Neutrophil (primary cell): ENCODE data around the gene SLC9A2.

DNA sequence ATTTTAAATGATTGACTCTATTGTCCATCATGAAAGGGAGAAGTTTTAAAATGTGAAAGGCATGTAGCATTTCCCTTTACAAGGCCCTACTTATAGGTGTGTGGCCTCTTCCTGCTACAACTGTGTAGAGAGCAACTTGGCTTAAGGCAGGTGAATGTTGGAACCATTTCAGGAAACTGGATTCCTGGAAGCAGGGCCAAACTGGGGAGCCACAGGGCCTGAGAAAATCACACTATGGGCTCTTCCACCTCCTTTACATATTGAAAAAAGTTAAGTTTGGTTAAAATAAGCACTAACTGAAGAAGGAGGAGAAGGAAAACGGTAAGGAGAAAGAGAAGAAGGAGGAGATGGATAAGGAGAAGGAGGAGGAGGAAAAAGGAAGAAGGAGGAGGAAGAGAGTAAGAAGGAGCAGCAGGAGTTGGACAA, 3.4 kb downstream of the SLC9A4 start:
- PRO-cap, result no peak

DNA sequence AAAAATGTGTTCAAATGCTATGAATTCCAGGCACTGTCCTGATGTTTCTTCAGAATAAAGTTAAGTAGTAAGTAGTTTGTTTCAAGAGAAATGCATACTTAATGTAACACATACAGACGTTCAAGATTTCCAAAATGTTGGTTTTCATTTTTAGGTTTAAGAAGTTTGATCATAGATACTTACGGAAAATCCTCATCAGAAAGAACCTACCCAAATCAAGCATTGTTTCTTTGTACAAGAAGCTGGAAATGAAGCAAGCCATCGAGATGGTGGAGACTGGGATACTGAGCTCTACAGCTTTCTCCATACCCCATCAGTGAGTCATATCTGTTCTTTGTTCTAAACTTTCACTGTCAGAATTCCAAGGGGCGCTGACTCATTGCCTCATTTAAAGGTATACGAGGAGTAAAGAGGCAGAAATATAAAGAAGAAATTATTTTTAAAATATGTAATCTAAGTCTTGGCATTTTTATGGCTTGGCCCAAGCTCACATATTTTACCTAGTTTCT, 41.0 kb downstream of the SLC9A4 start:
- PRO-cap, result no peak

DNA sequence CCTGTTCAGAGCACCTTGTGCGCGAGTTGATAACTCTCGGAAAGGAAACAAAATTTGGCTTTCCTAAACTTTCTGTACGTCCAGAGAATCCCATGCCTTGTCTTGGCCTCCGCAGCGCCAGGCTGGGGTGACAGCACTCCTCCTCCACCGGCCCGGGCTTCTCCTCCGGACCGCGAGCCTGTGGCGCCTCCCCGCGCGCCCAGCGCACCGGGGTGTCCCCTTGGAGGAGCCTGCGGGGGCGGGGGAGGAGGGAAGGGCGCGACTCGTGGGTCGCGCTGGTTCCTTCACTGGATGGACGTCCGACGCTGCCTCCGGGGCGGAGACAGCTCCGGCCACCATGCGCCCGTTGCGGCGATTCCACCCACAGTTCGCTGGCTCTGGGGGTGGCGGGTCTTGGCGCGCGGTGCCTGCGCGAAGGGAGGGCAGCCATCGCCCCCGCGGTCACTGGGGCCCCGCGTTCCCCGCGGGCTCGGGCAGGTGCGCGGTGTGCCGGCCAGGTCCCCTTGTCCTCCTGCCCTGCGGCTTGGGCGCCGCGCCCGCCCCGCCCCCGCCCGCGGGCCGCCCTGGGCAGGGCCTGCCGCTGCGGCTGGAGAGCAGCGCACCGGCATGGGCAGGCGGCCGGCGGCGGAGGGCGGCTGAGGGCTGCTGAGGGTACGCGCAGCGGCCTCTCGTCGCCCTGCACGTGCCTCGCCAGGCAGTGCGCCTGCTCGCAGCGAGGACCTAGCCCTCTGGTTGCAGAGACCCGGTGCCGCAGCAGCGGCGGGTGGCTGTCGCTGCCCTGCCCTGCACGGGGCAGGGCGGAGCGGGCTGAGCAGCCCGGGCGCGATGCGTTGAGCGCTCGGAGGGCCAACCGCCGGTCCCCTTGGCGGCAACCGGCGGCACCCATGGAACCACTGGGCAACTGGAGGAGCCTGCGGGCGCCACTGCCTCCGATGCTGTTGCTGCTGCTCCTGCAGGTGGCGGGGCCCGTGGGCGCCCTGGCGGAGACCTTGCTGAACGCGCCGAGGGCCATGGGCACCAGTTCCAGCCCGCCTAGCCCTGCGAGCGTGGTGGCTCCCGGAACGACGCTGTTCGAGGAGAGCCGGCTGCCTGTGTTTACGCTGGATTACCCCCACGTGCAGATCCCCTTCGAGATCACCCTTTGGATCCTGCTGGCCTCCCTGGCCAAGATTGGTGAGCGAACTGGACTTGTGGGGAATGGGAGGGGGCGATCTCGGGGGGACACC, at the start of gene SLC9A2:
SLC9A2 (plus strand) TSS at position 589 of the 1,226 bp plus-strand sequence.
- PRO-cap, result no peak

DNA sequence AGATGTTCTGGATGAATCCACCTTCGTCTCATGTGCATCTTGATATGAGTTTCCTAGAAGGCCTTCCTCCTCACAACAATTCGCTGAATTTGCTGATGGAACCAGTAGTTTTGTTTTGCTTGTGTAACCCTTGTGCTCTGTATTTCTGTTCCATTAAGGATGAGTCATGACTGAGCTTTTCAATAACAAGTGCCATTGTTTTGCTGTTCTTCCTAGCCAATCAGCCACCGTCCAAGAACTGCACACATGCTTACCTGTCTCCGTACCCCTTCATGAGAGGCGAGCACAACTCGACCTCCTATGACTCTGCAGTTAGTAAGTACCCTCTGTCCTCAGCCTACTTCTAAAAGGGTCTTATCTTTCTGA, 2.3 kb downstream of the TMEM182 start:
- PRO-cap, result no peak

- PRO-cap, result no peak
Observed at GRCh38 chr2:104413965-104414466, 439.9 kb upstream of the POU3F3 start.

DNA sequence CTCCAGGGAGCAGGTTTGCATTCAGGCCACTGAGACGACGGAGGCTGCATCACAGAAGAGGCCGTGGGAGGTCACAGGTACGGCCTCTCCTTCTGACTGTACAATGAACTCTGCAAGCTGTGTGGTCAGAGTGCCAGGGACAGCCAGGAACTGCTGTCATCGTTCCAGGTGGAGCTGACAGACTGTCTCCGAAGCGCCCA, 149.2 kb upstream of the POU3F3 start:
- PRO-cap, result no peak

DNA sequence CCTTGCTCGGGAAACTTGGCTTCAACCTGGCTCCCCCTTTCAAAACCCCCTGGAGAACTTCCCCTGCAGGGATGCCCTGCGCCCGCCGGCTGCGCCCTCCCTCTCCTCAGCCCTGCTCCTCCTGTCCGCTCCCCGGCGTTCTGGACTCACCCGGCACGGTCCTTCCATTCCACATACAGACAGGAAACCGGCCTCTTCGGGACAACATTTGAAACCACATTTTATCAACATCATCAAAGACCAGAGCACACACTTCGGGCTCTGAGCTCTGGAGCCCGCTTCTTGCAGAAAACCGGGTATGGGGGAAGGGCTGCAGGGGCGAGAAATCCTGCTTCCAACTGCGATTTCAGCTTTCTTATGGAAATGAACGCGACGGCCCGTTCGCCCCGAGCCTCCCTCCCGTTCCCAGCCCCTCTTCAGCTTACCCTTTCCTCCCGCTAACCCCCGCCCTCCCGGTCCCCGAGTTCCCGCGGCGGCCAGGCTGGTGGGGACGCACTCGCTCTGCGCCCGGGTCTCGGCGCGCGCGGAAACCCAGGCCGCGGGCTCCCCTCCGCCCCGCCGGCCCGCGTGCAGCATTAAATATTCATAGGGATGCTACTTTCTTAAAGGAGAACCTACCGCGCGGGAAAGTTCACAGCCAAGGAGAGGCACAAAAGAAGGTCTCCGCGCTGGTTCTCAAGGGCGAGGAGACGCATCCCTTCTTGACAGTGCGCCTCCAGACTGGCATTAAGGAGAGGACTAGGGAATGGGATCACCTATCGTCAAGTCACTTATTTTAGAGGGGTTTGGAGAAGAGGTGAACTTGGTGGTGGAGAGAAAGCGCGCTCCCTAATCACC, 18.4 kb downstream of the POU3F3 start:
- PRO-cap, result no peak

DNA sequence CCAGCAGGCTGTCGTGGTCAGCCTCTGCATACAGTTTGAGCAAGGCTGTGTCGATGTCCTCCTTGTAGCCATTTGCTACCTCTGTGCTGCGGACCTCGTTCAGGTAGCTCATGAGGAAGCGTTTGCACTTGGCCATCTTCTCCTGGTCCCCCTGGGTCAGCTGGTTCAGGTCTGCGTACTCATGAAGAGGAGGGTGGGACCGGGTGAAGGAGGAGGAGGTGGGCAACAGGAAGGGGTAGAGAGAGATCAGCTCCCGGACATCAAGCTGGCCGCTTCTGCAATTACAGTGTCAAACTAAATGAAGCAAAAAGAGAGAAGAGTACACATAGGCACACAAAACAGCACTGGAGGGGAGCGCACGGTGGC, 38.9 kb downstream of the GPR45 start:
- PRO-cap, result no peak

DNA sequence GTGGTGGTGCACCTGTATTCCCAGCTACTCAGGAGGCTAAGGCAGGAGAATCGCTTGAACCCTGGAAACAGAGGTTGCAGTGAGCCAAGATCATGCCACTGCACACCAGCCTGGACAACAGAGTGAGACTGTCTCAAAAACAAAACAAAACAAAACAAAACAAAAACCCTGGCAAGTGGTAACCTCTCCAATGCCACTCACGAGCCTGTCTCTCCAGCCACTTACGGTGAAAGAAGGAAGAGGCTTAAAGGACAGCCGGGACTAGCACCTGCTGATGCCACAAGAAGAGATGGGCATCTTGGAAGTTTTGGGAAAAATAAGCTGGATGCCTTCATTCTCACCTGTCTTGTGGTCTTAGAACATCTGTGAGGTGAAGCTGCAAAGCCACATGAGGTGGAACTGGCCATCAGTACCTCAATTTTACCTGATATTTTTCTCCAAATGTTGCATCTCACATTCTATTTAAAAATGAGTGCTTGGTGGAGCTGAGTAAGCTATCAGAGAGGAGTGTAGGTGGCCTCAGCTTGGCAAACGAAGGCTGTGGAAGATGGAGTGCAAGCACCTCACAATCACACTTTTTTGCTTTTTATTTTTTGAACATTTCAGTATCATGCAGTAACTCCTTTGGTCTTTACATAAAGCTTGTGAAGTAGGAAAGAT, 26.9 kb downstream of the C2orf49 start:
- PRO-cap, result no peak

- PRO-cap, result no peak
Observed at GRCh38 chr2:105369255-105369551, 29.6 kb downstream of the FHL2 start.

DNA sequence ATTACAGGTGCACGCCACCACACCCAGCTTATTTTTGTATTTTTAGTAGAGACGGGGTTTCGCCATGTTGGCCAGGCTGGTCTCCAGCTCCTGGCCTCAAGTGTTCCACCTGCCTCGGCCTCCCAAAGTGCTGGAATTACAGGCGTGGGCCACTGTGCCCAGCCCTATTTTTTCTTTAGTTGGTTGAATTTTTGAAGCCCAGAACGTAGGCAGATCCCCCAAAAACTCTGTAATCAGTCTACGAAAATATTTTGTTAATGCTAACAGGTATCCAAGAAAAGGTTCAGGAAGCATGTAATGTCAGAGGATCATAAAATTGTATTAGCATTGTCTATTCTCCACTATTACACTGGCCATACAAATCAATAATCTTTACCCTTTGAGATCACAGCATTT, 15.8 kb downstream of the FHL2 start:
- PRO-cap, result no peak

- PRO-cap, result no peak
Observed at GRCh38 chr2:105393730-105394519, 4.9 kb downstream of the FHL2 start.

- PRO-cap, result no peak
Observed at GRCh38 chr2:105490321-105490754, 91.5 kb upstream of the FHL2 start.

DNA sequence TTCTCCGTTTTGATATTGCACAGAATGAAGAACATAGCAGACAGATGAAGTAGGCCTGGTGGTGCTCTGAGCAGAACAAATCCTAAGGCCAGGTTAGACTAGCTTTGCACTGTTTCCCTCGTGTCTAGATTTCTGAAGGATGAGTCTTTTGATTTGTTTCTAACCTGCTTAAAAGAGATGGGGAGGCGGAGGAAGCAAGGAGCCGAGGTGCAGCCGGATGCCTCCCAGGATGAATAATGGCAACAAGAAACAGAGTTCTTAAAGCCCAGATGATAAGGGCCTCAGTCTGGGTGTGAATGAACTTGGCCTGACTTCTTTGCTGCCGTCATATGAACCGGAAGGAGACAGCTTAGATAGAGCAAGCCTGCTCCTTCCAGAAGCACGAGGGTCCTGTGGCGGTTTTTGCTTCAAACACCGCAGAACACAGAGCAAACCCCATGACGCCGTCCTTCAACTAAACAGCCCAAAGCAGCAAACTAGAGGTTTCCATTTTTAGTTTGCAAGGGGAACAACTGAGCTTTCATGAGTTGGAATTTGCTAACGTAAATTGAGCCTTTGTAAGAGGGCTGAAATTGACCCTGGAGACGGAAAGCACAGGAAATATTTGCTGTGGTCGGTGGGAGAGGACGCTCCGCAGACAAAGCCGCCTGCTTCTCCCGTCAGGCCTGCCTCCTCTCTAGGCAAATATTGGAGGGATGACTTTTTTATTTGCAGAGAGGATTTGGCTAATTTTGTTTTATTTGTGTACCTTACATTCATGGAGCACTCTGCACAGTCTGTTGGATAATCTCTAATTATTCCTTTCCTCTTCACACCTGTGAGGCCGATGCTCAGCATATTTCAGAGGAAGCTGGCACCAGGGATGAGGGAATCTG, 134.1 kb upstream of the NCK2 start:
- PRO-cap, result no peak

DNA sequence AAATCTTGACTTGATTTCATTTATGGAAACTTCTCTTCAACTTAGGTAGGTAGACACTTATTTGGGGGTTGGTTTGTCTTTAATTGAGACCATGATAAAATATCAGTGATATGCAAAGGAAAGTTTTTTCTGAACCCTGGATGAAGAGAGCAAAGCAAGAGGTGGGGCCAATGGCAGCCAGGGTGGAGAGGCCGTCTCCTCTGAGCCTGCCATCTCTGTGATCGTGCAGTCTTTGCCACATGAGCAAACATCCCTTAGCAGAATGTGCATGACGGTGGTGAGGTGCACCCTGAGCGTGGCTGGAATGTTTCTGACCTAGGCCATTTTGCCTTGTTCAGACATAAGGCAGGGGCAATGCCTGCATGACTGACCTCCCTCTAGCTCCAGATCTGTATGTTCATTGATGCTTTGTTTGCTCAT, 6.0 kb downstream of the NCK2 start:
- PRO-cap, result no peak

DNA sequence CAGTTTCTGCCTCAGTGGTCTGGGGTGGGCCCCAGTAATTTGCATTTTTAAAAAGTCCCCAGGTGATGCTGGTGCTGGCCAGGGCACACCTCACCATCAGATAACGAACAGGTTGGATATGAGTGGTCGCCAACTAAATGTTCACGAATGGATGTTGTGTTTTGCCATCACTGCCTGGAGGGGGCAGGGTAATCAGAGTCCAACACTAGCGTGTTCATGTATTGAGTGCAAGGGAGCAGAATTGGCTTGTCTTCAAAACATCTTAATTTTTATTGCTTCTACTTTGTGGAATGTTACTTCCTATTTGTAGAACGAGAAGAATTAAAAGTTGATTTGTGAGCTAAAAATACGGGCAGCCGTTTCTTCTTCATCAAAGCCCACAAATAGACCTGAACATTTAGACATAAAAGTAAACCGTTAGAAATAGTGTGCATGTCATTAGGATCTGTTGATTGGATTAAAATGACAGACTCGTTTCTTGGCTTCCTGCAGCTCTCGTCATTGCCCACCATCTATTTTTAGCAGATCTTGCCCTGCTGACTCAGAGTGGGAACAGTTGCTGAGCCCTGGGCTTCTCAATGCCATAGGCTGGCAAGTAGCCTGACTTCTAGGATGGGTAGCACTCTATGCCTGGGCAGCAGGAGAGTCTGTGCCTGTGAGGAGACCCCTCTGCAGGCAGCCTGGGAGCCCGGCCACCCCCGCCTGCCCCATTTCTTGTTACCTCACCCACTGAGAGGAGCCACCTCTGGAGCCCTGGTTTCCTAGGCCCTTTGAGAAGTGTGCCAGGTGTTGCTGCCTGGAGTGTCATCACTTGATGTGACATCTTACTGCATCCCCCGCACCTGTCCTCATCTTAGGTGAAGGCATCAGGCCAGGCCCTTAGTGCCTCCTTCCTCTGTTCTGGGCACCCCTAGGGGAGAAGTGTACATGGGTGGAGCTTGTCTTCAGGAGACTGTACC, 45.4 kb downstream of the NCK2 start:
- PRO-cap, result no peak

DNA sequence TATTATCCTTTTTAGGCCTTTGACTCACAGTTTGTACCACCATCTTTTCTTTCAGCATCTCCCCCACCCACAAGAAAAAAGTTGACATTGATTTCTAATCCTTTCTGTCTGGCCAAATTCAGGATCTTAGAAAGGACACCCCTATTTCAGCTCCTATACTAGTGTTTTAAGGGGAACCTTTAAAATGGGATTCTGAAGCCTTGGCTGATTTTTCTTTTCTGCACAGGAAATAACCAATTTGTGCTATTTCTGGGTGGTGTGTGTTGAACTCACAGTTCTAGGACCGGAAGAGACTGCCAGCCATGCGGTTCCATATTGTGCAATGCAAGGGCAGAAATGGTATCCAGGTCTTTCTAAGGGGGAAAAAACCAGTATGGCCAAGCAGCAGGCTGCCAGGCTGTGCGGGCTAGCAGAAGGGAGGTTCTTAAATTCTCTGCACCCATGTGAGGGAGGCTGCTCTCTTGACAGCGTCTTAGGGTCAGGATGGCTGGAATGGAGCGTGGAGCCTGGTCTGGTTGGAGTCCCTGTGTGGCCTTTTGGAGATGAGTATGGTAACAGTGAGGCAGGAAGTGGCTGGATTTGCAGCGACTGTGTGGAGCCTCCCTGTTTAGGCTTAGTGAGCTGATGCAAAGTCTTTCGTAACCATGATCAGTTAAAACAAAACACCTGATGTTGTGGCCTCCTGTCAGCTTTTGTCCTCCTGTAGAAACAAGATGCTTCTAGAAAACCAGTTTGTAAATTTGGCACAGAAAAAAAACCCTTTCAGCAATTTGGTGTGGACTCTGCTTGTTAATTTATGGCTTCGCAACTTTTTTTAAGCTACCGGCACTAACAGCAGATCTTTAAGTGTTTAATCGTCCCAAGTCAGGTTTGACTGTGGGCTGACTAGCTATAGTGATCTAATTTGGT, 52.6 kb downstream of the NCK2 start:
- PRO-cap, result no peak

DNA sequence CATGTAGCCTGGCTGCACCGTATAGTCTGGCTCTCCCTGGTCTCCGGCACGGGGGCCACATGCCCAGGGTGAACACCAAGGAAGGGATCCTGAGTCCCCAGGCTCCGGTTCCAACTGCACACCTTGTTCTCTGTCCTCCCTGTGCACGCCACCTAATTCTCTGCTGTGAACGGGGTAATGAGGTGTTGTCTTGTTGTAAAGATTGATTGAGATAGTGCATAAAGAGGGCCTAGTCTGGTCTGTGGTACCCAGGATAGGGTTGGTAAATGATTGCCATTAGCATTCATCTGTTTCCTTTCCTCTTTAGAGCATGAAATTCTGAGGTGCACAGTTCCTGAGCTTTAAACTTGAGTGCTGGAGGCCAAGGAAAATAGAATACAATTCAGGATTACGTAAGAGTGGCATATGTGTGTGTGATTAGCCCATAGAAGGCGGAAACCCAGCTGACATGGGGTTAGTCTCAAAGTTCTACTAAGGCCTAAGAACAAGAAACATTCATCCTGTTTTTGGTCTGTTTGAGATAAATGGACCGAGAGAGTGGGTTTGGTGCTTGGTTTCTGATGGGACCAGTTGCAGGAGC, 55.5 kb downstream of the NCK2 start:
- PRO-cap, result no peak

DNA sequence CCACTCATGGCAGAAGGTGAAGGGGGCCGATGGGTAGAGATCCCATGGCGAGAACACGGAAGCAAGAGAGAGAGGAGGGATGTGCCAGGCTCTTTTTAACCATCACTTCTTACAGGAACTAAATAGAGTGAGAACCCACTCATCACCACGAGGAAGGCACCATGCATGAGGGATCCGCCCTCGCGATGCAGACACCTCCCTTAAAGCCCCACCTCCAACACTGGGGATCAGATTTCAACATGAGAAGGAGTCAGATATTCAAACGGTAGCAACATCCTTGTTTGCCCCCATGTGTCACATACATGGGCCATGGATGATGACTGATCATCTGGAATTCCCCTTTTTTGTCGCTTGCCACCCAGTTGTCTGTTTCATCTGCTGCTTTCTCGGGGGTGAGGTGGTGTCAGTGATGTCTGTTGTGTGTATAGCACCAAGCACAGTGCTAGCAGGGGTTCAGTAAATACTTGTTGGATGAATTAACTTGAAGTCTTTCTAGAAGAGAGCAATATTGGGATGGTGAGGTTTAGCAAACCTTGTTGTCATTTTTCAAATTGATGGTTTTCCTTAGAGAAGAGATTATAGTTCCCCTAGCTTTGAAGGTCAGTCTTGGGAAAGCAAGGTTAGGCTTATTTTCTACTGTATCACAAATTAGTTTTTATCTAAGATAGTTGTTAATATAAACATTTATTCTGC, 57.9 kb downstream of the NCK2 start:
- PRO-cap, result no peak

DNA sequence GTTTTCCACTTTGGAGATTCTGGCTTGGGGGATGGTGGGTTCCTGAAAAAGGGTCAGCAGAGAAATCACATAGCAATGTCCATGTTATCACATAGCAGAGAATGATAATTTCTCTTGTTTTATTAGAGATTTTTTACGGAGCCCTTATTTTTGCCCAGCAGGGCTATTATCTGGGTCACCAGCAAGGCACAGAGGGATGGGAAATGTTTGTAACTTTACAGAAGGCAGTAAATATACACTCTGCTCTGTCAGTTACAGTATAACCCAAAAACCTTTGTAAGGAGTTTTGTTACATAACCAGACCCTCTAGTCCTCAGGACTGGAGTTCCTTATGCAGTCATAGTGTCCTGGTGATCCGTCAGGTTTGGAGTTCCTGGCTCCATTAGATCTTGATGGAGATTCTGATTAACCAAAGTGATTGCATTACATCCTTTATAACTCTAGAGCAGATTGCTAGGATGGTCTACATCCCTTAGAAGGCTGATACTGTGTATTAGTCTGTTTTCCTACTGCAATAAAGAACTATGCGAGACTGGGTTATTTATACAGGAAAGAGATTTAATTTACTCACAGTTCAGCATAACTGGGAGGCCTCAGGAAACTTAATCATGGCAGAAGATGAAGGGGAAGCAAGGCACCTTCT, 81.0 kb downstream of the NCK2 start:
- PRO-cap, result no peak